Cardiac ventricle fibroblast (primary cell): ENCODE measurements around the genes MED12, TAF1, CITED1 and DMRTC1.

DNA sequence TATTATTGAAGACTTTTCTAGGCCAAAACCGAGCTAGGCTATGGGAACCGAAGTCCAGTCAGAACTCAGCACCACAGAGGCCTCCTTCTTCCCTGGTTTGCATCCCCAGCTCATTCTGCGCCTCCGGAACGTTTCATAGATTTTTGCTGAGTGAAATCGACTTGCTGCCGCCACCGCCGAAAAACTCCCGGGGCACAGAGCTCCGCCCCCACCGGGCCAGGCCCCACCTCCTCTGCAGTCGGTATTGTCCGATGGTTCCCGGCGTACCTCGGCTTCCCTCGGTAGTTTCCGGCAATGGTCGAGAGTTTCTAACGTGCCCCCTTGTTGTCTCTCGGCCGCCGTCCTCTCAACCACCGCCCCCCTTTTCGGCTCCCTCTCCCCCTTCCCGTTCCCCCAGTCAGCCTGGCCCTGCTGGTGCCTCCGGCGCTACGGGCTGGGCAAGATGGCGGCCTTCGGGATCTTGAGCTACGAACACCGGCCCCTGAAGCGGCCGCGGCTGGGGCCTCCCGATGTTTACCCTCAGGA is at the start of gene MED12:
Gene MED12 (plus strand): TSS at position 284 of the 525 bp plus-strand sequence.
- RAMPAGE, long total RNA, result no peak

DNA sequence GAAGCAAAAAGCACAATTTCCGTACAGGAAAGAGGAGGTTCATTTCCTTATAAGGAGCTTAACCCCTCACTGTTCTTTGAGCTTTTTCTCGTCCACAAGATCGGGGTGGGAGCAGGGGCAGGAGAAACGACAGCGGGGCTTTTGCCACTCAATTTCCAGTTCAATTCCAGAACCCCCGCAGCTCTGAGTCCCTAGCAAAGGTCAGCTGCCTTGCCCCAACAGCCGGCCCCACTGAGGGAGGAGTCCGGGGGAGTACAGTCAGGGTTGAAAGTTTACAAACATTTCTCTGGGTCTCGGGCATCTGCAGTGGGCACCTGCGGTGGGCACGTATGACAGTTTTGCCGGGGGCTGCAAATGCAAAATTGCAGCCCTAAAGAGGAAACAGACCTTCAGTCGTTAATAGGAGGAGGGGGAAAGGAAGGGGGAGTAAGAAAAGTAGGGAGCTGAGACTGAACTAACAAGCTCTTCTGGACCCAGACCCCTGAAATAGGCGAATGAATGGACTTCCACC is 37.8 kb downstream of the NLGN3 start:
- RAMPAGE, long total RNA, result no peak

- RAMPAGE, long total RNA, result no peak
These were observed 38.7 kb downstream of the NLGN3 start for GRCh38 chrX:71183271-71183754.

- RAMPAGE, long total RNA, result no peak
These were observed 6.6 kb upstream of the GJB1 start for GRCh38 chrX:71216148-71217107.

DNA sequence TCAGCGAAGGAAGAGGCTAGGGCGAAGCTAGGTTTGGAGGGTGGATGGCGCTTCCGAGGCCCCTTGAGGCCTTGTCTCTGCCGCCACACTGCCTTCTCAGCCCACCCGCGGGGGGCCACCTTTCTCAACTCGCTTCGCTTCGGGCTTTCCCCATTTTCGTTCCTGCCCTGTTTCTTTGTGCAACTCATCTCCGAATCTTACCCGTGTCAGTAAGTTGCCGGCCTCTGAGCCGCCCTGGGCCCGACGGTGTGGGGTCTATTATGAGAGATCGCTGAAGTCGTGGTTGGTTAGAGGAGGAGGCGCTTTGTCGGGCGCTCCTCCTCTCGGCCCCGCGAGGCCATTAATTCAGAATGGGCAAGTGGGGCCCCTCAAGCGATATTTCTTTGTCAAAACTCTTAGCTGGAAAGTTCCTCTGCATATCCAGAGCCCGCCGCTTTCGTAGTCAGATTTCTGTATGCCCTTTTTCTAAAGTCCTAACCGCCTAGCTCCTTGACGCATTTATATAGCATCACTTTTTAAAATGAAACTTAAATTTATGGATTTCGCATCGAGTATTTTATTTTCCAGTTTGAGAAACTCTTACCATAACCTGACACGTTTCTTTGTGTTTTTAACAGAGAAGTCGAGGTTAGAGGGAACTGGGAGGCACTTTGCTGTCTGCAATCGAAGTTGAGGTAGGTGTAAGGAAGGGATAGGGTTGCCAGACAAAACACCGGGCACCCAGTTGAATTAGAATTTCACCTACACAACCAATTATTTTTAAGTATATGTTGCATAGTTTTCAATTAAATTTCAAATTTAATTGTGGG is 549 bp downstream of the NONO start:
- RAMPAGE, long total RNA, result no peak

DNA sequence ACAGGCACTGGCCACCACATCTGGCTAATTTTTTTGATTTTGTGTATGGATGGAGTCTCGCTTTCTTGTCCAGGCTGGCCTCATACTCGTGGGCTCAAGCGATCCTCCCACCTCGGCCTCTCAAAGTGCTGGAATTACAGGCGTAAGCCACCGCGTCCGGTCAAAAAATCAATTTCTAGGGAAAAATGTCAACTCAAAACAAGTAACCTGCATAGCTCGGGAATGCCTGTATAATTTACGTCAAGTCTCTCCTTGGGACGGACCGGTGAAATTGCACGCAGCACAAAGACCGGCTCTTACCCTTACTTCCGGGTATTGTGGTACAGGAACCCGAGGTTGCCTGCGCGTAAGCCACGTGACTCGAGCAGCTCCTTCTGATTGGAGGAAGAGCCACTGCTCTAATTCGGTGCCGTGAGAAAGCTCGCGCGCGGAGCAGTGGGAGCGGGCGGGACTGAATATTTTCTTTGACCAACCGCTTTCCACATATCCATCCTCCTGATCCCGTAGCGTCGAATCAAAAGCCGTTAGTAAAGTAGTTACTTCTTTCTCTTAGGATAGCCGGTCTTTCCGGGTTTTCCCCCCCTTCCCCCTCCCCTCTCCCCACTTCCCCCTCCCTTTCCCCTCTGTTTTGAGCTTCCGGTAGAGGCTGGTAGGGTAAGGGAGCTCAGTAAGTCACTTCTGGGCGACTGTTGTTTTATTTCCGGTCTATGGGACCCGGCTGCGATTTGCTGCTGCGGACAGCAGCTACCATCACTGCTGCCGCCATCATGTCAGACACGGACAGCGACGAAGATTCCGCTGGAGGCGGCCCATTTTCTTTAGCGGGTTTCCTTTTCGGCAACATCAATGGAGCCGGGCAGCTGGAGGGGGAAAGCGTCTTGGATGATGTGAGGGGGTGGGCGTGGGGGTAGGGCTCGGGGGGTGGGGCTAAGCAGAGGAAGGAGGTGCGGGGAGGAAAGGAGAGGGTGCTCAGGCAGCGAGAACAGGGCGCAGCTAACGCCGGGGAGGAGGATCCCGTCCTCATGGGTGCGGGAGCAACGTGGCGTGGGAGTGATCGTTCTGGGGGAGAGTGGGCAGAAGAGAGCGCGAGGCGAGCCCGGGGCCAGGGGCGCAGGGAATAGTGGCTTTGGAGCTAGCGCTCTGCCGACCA is at the start of gene TAF1:
Gene TAF1 (plus strand): TSS at position 750 of the 1,150 bp plus-strand sequence.
- RAMPAGE, long total RNA, result no peak

DNA sequence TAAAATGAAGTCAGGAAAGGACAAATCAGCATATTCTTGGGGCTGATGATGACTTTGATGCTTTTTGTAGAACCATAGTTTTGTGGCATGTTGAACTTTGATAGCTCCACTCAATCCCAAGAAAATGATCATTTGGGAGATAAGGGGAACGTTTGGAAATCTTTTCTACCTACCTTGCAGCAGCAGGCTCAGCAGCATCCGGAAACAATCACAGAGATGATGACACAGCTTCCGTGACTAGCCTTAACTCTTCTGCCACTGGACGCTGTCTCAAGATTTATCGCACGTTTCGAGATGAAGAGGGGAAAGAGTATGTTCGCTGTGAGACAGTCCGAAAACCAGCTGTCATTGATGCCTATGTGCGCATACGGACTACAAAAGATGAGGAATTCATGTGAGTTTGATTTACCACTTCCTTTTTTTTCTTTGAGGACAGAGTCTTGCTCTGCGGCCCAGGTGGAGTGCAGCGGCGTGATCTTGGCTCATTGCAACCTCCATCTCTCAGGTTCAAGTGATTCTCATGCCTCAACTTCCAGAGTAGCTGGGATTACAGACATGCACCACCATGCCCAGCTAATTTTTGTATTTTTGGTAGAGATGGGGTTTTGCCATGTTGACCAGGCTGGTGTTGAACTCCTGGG is 31.0 kb downstream of the TAF1 start:
- RAMPAGE, long total RNA, result no peak

- RAMPAGE, long total RNA, result no peak
These were observed 66.0 kb downstream of the TAF1 start for GRCh38 chrX:71432249-71432546.

DNA sequence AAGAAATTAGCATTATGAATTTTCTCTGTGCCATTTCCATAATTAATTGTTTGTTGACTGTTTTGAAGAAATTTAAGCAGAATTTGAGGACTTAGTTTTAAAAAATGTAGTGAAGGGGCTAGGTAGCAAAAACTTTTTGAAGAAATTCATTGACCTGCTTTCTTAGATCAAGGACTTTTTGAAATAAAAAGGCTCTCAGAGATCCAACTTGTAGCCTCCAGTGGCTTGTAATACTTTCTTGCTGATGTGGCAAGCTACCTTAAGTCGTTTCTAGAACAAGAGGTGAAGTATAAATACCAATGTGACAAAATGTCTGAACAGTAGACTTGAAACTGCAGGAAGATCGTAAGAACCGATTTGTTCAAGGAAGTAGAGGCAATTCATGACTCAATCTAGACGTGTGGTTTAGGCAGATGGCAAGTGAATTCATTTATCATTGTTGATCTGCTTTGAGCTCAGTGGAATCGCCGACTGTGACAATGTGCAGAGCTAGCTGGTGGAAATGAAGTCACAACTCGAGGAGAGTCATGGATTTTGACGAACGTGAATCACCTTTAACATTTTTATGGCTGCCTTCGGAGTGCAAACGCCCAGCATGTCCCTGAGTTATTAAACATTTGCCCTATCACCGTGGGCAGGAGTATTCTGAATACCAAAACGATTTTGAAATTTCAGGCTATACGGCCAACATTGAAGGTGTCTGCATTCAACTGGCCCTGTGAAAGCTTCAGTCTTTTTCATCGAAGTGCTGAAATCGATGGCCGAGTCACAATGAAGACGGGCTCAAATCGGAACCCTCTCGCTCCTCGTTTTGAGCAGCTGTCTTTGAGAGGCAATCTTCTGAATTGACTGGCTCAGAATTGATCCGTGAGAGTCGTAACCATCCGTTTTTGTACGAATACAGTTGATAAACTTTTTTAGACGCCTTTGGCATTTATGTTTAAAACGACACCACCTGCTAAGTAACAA is 814 bp upstream of the OGT start:
- RAMPAGE, long total RNA, result no peak

- RAMPAGE, long total RNA, result no peak
These were observed 16.0 kb downstream of the OGT start for GRCh38 chrX:71548886-71549343.

DNA sequence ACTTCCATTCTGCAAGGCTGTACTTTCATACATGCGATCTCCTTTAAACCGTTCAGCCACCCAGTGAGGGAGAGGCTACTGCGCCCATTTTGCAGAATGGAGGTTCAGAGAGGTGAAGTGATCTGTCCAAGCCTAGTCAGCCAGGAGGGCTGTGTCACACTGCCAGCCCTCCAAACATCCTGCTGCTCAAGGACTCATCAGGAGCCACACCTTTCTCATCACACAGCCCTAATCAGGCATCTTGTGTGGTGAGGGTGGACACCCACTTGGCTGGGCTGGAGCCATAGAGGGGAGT is 5.3 kb upstream of the CXCR3 start:
- RAMPAGE, long total RNA, result no peak

GRCh38 chrX:72020185-72020549 is 109.5 kb downstream of the NHSL2 start:
- RAMPAGE, long total RNA, result no peak

DNA sequence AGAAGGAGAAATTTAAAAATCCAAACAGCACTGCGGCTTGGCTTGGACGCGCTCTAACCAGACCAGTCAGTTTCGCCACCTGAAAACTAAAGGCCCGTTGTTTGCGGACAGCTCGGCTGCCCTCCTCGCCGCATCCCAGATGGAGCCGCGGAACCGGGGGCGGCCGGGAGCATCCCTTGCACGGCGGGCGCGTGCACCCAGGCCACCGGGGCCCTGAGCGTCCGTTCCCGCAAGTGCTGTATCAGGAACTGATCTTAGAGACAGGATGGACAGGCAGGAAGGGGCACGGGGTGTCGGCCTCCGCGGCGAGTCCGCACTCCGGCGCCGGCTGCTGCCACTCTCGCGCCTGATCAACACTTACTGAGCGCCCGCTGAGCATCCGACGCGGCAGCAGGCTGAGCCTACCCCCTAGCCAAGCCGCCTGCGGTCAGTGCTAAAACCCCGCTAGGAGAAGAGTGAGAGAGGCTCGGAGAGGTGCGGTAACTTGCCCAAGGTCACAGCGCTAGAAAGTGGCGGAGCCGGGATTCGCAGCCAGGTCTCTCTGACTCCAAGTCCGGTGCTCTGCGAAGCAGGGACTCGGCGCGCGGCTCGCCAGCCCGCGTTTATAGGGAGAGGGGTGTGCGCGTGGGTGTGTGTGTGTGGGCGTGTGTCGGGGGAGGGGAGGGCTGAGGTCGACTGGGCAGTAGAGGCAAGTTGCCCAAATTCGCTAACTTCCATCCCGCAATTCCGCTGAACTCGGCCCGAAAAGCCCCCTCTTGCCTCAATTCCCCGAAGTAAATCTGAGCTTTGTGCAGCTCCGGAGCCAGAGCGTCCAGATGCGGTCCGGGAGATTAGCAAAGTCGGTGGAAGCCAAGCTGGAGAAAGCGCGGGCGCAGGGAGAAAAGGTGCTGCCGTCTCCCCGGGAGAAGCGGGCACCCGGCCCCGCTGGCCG is at the start of gene CITED1:
Gene CITED1 (minus strand): TSS at position 578 of the 931 bp plus-strand sequence.
- RAMPAGE, long total RNA, result no peak

- RAMPAGE, long total RNA, result no peak
These were observed 32.3 kb upstream of the CITED1 start for GRCh38 chrX:72337921-72338442.

DNA sequence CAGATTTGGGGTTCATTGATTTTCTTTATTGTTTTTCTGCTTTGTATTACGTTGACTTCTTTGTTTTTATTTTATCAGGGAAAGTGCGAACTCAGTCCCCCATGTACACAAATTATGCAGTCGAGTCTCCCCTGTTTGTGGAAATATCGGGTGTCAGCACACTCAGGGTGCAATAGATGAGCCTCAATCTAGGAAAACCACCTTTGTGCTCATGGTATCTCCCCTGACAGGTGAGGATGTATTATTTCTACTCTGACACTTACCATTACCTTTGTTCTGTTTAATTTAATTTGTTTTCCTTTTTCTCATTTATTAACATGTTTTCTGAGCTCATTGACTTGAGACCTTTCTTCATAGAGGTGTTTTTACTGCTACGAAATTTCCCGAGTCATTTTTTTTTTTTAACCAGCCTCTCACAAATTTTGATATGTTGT is 26.5 kb upstream of the PHKA1 start:
- RAMPAGE, long total RNA, result no peak

- RAMPAGE, long total RNA, result no peak
These were observed at the start of gene DMRTC1 for GRCh38 chrX:72943749-72944192. DMRTC1 (minus strand) TSS chrX:72943837.

DNA sequence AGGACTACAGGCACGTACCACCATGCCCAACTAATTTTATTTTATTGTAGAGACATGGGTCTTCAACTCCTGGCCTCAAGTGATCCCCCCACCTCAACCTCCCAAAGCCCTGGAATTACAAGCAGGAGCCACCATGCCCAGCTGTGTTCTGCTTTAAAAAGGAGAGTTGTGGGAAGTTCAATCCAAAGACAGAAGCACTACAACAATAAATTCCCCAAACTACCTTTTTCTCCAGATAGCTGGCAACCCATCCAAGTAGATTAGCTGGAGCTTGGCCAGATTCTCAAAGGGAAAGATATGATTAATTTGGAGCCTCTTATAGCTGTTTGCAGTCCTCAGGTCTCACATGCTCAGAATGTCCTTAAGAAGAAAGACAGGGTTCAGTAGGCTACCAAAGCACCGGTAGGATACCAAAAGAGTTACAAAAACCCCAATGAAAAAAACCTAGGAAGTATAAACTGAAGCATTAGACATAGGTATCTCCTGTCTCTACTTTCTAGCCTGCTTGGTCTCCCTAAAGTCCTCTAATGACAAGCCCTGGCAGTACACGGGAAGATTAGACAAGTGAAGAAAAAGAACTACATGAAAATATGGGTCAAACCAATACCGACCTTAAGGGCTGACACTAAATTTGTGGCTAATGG is 270.1 kb downstream of the CHIC1 start:
- RAMPAGE, long total RNA, result no peak

- RAMPAGE, long total RNA, result no peak
These were observed 282.2 kb downstream of the CHIC1 start for GRCh38 chrX:73844921-73845970.

DNA sequence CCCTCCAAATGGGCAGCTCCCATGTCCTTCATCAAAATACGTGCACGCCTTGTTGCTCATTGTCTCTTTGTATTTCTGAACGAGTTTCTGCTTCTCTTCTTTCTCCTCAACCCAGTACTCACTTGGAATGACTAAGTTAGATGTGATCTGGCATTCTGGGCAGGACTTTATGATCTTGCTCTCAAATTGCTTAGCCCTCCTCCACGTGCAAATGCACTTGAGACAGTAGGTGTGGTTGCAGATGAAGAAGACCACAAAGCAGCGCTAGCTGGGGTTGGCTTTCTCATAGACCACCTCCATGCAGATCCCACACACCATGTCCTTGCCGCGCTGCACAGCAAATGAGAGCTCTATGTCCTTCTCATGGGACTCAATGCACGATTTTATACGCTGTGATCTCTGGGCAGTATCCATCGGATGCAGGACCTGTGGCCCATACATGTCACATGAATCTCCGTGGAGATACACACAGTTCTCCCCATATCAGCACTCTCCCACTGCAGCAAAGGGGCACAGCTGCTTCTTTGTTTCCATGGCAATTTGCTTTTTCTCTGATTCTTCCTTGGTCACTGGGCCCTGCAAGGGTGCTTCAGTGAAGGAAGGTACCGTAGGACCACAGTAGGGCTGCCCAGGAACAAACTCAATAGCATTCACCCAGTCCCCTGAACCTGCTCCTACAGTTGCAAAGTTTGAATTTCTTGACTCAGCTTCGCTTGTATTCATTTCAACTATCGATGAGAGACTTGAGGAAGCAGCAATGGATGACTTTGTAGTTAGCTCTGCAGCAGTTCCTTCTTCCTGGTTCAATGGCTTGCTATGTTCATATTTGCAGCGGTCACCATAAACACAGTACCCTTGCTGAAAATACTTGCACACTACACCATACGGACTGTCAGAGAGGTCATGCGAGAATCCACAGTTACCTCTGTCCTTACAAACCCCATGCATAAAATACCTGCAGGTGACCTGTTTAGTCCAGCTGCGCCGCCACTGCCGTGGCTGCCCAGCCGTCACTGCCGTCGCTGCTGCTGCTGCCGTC is 142.3 kb upstream of the ZCCHC13 start:
- RAMPAGE, long total RNA, result no peak

DNA sequence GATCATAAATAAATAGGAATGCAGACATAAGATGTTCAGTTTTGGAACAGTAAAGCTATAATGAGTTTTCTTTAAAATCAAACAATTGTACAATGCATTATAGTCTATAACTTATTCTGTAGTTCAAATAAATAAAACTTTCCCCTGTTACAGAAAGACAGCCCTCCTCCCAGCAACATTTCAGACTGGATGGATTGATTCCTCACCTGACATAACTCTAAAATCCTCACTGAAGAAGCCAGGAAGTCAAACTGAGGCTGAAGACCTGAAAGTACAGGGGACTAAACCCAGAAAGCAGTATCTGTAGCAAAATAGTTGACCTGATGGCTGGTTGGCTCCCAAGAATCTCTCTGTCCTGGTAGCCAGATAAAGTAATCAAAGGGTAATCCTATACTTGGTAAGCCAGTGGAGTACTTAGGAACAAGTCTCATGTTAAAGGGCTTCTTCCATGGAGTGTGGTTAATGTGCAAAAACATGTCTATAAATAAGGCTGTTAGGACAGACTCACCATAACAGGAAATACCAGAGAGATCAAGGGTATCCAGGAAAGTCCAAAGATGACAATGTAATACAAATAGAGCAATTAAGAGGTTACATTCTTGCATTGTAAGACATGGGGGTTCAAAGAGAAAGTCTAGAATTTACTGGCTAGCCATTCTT is 62.1 kb upstream of the ZCCHC13 start:
- RAMPAGE, long total RNA, result no peak